B cell (primary cell): Measurements from ENCODE around the gene JPH3.

- PRO-cap, result unidirectional peak, plus-strand start at chr16:86604659
- CAGE, long polyA plus RNA, result no peak
These were observed 26.0 kb downstream of the FOXL1 start for GRCh38 chr16:86604276-86604911.

DNA sequence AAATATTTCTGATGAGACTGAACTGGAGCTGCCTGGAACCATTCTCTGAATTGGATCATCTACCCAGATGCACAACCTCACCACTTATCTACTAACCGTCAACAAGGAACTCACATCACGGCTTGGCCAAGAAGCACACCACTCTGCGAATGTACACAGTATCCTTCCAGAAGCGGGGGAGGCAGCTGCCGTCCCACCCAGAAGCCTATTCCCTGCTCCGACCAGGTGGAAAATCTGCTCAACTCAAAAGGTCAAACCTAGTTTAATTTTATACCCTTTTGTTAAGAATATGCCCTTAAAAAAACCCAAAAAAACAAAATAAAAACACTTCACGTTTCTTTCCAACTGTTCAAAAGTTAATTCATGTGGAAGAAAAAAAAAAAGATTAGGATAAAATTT lies 283.2 kb downstream of the C16orf95 start:
- PRO-cap, result no peak
- CAGE, long polyA plus RNA, result no peak

DNA sequence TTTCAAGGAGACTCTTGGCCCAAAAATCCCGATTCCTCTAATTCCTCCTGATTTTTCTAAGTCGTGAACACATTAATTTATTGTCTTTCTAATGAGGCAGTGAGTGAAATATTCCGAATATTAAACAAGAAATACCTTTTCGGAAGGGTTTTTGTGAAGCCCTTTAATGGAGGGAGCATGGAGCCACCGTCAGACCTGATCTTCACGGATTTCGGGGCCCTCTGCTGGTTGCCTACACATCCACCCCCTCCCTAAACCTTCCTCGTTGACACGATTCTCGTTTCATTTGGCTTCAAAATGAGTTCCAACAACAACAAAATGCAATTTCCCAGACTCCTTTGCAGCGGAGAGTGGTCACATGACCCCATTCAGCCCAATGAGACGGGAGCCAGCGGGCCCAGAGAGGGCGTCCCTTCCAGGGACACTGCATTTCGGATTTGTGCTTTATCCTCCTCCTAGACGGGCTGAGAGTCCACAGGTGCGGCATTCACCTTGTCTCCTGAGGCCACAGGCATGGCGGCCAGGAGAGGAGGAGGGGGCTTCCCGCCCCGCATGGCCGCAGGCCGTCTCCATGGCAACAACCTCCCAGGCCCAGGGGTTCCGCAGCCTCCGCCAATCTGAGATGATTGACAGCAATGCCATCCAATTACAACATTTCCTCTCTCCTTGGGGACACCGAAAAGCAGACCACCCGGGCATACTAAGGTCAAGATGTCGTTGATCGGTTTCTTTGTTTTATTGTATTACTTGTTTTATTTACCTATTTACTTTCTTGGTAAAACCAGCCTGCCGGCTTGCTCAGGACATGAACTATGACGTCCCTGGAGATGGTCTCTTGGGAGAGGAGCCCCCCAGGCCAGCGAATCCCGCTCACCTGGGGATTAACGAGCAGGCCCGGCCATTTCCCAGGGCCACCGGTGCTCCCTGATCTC lies 259.8 kb downstream of the C16orf95 start:
- PRO-cap, result no peak
- CAGE, long polyA plus RNA, result no peak

GRCh38 chr16:87062553-87063255 lies 254.5 kb downstream of the C16orf95 start:
- PRO-cap, result no peak
- CAGE, long polyA plus RNA, result no peak

- PRO-cap, result no peak
- CAGE, long polyA plus RNA, result no peak
These were observed 10.5 kb upstream of the C16orf95 start for GRCh38 chr16:87327491-87328212.

- PRO-cap, result no peak
- CAGE, long polyA plus RNA, result no peak
These were observed 15.2 kb downstream of the FBXO31 start for GRCh38 chr16:87368318-87368739.

- PRO-cap, result no peak
- CAGE, long polyA plus RNA, result no peak
These were observed 16.8 kb downstream of the MAP1LC3B start for GRCh38 chr16:87408641-87409712.

DNA sequence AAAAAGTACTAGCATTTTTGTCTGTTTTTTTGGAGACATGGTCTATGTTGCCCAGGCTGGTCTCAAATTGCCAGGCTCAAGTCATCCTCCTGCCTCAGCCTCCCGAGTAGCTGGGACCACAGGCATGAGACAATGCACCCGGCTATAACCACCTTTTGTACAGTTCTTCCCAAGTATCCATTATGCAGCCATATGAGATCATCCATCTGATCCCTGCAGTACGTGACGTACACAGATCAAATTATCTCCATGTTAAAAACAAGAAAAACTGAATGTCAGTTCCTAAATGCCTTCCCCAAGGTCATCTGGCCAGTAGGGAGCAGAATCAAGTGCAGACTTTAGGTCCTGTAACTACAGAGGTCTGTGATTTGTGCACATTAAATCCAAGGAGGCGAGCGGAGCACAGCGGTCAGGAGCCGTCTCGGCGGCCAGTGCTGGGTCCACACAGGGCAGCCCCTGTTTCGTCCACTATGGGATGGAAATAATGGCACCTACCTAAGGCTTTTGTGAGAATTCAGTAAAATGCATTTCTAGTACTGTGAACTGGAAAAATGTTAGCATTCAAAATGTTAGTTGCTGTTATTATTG lies 23.7 kb downstream of the ZCCHC14 start:
- PRO-cap, result no peak
- CAGE, long polyA plus RNA, result no peak

DNA sequence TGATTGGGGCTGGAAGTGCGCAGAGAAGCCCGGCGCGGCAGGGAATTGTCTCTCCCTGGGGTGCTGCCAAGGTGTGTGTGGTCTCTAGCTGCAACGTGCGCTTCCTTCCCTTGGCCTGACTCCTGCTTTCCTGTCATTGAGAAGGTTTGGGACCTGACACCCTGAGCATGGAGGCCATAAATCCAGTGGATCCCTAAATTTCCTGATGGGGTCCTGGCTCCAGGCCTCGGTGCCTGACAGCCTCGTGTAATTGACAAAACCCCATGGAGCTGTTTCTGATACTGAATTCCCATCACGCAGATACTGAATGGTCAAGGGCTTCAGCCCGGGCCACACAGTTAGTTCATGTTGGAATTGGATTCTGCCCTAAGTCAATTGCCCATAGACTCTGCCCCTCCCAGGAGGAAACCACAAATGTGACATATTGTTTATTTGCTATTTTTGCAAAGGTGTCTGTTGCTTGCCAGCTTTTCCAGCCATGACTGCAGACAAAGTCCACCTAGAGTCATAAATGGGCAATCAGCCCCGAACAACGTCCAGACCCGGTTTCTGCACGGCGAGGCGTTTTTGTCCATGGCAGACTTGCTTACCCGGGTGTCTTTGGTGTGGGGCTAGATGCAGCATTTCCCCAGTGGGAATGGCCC lies 4.4 kb upstream of the ZCCHC14 start:
- PRO-cap, result no peak
- CAGE, long polyA plus RNA, result no peak

DNA sequence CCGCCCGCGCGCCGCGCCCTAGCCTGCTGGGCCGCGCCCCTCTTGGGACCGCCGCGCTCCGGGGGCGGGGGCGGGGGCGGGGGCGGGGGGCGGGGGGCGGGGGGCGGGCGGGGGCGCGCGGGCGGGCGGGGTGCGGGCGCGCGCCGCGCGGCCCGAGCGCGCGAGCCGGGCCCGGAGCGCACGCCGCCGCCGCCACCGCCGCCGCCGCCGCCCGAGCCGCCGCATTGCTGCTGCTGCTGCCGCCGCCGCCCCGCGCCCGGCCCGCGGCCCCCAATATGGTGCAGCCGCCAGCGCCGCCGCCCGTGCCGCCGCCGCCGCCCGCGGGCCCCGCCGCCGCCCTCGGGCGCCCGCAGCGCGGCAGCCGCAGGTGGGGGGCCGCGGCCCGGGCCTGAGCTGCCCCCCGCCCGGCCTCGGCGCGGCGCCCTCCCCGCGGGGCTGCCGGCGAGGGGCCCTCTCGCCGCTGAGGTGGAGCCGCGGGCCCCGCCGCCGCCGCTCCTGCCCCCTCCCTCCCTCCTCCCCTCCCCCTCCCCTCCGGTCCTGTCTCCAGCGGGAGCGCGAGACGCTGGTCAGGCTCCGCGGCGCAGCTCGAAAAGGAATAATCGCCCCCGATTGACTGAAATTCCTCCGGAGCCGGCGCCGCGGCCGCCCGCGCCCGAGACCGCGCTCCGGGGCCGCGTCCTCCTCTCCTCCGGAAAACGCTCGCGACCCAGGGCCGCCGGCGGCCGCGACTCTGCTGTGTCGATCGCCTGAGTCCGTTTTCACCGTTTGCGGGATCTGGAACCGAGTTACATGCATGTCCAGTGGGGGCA lies at the start of gene JPH3:
TSS of gene JPH3 (plus strand) at position 155 of the 809 bp plus-strand sequence.
- PRO-cap, result no peak
- CAGE, long polyA plus RNA, result no peak

DNA sequence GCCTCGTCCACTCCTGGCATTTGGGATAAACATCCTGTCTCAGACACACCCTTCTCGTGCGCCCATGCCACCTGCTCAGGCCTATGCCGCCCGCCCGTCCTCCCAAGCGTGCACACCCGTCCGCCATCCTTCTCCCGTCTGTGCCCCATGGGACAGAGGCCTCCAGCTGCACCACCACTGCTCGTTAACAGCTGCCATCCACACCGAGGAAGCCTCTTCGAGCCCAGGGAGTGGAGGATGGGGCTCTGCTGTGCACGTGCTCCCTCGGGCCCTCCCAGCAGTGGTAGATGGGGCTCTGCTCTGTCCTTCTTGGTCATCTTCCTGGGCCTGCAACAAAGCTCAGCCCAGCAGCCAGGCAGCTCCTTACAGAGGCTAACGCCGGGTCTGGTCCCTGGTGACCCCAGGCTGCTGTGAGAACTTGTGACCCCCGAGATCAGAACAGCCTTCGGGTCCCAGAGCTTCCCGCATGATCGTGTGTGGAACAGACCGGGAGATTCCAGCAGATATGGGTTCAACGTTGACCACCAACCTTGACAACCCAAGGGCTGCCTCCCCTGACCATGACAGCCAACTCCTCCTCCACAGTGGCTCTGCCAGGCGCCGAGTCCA lies 64.0 kb downstream of the KLHDC4 start:
- PRO-cap, result no peak
- CAGE, long polyA plus RNA, result no peak

DNA sequence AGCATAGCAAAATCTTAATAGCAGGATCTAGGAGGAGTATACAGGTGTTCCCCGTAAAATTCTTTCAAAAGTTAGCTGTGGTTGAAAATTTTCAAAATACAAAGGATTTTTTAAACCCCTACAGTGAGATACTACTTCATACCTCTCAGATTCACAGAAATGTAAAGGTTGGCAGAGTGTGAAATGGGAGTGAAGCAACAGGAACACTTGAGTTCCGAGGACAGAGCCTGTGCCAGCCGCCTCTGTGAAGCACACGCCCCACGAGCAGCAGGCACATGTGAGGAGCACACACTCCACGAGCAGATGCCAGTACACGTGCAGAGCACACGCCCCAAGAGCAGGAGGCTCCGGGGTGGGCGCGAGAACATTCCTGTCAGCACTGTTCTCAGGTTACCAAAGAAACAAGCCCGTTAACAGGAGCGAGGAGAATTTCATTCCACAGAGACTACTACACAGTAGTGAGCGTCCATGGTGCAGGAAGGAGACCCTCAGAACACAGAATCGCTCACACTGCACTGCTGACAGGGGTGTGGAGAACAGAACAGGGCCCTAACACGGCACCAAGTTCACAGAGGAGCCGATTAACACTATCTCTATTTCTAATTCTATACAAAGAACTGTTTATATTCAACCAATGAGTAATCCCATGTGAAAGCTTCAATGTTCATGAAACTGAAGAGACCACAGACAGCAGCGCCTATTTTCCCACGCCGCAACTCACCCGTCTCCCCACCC lies 40.2 kb downstream of the KLHDC4 start:
- PRO-cap, result no peak
- CAGE, long polyA plus RNA, result no peak

DNA sequence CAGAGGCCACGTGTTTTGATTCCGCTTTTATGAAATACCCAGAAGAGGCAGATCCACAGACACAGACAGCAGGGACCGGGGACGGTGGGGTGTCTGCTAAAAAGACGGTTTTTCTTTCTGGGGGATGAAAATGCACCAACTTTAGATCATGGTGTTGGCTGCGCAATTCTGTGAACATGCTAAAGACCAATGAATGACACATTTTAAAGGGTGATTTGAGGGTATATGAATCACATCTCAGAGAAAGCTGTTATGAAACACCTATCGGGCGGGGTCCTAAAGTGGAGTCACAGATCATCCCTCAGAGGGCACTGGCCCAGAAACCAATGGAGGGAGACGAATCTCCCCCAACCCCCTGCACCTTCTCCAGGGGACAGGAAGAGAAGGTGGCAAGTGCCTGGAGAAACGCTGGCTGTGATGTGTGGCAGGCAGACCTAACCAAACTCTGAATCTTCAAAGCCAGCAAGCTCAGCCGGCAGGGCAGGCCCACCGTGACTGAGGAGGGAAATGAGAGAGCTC lies 26.0 kb downstream of the KLHDC4 start:
- PRO-cap, result no peak
- CAGE, long polyA plus RNA, result no peak

DNA sequence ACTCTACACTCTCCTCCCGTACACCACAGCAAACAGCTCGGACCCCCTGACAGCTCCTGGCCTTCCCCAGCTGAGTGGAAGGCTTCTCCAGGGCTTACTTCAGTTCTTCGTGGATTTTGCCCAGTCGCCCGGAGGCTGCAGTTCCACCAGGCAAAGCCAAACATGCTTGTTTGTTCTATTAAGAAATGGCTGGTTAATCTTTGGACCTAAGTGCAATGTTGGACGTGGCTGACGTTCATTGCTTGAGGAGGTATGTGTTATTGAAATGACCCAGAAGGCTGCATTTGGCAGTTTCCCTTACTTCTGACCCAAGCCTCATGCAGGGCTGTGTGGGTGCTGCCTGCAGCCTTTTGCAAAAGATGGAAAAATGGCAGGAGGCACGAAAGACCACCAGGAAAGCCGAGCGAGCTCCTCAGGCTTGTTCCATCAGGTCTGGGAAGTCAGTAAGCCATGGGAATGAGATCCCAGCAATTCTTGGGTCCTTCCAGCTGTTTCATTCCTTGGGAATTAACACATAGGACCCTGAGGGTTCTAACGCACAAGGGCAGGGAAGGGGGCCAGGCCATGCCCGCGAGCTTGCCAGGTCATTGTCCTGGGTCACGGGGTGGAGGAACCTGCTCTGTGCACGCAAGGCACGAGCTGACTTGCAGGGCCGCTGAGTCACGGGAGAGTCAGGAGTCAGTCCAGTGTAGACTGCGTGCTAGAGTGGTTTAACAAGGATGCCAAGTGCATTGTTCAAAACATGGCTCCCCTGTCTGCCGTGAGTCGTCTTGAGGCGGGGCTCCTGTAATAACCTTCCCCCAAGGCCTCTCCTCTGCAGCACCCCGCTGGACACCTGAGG lies 24.0 kb upstream of the KLHDC4 start:
- PRO-cap, result no peak
- CAGE, long polyA plus RNA, result no peak

- PRO-cap, result bidirectional peak, plus-strand start at chr16:87807466, minus-strand start at chr16:87807443
- CAGE, long polyA plus RNA, result no peak
These were observed 41.2 kb upstream of the KLHDC4 start for GRCh38 chr16:87806792-87807606.

DNA sequence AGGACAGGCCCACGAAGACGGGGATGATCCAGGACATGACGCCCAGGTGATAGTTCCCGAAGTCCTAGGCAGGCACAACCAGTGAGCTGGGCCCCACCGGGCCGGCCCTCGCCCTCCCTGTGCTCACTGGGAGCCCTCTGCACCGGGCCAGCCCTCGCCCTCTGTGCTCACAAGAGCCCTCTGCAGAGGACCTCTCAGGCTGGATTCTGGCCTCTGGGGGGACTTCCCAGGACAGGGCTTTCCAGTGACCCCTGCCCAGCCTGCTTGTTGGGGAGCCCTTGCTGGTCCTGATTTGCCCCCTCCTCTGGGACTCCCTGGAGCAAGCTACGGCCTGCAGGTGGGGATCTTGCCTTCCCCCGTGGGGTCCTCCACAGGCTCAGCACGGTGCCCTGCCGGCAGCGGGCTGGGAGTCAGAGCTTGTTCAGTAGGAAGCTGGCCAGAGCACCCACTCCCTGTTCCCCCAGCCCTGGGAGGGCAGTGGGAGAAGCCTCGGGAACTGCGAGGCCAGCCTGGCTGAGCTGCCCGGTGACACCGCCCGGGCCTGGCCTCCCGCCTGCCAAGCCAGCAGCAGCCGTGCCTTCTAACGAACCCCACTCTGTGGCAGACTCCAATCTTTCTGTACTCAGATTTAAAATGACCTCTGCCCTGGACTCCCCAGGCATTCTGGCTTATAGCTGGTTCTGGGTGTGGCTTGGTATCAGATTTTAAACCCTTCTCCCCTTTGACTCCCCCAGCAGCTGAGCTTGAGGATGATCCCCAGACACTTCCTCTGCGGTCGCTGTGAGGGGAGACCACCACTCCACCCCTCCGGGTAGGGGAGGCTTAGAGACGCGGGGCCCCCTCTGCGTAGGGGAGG lies 30.3 kb downstream of the SLC7A5 start:
- PRO-cap, result no peak
- CAGE, long polyA plus RNA, result no peak

DNA sequence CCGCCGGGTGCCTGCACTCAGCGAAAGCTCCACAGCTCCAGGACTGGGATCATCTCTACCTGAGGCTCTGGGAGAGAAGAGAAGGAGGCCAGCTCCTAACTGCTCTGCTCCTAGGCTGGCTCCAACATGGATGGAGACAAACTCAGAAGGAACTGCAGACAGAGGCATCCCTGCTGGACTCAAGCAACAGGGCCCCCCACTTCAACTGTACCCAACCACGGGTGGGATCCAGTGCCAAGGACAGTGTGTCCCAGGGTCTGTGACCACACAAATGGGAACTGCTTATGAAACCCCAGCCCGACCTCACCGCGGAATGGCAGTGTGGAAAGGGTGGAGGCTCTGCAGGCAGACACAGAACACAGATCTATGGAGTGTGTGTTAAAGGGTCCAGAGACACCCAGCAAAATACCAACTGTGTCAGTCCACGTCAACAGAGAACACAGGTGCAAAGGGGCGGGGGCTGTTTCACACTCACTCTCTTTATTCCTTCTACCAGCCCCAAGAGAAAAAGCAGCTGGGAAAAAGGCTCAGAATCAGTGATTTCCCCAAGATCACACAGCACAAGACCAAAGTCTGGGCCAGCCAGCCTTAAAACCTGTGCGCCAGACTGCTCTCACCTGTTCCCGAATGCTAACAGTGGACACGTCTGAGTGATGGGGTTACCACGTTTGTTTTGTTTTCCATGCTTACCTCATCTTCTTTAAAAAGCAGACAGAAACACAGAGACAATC lies 18.6 kb downstream of the SLC7A5 start:
- PRO-cap, result no peak
- CAGE, long polyA plus RNA, result no peak

DNA sequence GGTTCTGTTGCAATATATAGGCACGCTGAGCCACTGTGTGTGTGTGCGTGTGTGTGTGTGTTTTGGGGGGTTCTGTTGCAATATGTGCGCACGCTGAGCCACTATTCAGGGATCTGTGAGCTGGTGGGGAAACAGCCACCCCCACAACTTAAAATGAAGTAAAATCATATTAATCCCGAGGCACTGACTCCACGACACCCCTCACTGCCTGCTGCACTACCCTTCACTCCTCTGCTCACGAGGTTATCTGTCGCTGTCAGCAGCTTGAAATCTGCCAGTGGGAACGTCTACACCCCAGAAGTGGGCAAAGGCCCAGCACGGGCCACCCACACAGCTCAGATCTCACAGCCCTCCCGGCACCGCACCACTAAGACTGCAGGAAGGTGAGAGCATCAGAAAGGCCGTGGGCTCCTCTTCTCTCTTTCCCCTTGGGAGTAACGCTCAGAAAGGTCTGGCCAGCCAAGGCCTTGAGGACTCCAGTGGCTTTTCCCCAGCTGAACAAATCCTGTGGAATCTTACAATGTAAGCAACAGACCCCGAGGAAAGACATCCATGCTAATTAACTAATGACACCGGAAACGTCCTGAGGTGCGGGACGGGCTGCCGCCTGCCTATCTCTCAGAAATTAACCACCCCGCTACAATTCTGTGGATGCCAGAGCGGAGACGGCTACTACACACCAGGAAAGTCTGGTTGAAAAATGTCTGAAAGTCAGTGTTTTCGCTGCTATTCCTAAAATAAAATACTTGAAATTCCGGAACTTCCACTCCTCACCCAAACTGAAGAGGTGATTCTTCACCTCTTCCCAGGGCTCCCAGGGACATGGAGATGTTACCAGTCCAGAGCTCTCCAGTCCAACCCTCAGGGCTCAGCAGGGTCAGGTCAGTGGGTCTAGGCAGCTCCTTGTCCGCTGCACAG lies 16.4 kb downstream of the SLC7A5 start:
- PRO-cap, result no peak
- CAGE, long polyA plus RNA, result no peak

- PRO-cap, result no peak
- CAGE, long polyA plus RNA, result no peak
These were observed 1.1 kb downstream of the SLC7A5 start for GRCh38 chr16:87868092-87868677.

DNA sequence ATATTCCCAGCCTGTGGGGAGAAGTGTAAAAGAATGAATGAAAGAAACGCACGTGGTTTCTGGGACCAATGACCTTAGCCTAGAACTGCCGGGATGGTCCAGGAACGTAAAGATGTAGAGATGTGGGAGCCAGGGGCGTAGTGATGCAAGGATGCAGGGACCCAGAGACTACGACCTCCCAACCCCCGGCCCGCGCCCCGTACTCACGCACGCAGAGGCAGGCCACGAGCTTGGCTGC lies 710 bp downstream of the SLC7A5 start:
- PRO-cap, result no peak
- CAGE, long polyA plus RNA, result no peak